Measurements from ENCODE around the gene ZWILCH.

GRCh38 chr15:66168907-66169541 lies 84.5 kb downstream of the MEGF11 start:
- PRO-cap, result no peak

DNA sequence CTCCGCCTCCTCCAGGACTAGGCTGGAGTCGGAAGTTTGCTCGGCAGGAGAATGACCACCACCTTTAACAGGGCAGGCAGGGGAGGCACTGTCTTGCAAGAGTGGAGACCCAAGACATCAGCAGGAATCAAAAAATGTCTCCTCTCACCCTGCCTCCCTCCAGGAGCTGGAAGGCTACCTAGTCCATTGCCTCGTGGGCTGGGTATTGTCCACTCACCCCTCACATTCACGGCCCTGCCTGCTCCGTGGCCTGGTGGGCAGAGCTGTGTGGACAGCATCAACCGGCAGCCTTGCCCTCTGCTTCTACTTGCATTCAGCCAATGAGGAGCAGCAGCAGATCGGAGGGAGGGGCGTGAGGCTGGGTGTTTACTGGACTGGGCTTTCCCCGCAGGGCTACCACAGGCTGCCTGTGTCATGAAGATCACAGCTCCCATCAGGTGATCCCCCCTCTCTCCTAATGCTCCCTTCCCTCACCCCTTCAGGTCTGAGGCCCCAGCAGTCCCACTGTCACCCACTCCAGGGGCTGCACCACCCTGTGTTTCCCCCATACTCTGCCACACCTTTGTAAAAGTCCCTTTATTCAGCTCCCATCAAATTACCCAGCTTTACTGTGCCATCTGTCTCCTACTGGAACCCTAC lies 81.3 kb downstream of the MEGF11 start:
- PRO-cap, result no peak

GRCh38 chr15:66475951-66476809 lies 21.4 kb downstream of the SNAPC5 start:
- PRO-cap, result no peak

GRCh38 chr15:66504986-66505823 lies at the start of gene ZWILCH:
Gene ZWILCH, plus strand, starts transcription at chr15:66505326.
- PRO-cap, result bidirectional peak, plus-strand start at chr15:66505131, minus-strand start at chr15:66504847; bidirectional peak, plus-strand start at chr15:66505328, minus-strand start at chr15:66505200

DNA sequence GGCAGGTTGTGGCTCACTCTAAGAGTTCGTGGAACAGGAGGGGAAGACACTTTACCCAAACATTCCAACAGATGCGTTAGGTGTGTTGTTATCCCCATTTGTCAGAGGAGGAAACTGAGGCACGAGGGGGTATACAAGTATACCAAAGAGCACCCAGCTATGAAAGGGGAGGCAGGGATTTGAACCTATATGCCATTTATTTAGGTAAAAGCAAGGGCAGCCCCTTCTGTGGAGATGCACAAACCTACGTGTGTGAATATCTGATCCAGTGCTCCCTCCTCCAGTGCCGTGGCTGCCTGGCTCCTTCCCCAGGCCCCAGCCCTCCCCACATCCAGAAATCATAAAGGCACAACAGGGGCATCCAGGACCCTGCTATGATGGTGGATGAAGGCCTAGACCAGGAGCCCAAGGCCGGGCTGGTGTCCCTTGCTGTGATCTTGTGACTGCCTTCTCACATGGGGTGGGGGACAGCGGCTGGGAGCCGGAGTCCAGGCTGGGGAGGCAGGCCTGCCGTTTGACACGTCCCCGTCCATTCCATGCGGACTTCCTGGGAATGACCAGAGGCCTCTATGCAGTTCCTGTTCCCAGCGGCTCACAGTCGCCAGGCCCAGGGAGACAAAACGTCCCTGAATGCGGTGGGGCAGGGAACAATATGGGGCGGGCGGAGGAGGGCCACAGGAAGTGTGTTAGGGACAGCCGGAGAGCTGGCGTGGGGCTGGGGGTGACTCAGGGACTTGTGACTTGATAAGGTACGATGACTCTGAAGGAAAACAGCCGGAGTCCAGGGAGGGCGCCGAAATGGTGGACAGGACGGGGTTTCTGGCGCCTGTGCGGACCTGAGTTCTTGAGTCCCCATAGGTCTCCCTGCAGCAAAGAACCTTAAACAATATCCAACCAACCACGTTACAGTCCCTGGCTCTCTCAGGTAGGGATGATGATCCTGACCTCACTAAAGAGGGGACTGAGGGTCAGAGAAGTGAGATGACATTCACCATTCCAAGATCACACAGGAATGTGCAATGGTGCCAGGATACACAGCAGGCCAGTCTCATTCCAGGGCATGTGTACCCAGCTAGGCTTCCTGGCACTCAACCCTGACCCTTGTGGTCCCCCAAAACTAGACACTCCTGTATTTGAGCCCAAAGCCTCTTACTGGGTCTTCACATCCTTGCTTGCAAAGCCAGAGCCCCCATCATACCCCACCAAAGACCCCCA lies 40.6 kb upstream of the SMAD6 start:
- PRO-cap, result bidirectional peak, plus-strand start at position 773 of the sequence, minus-strand start at position 450 of the sequence

GRCh38 chr15:66706287-66706896 lies 4.4 kb downstream of the SMAD6 start:
- PRO-cap, result no peak

DNA sequence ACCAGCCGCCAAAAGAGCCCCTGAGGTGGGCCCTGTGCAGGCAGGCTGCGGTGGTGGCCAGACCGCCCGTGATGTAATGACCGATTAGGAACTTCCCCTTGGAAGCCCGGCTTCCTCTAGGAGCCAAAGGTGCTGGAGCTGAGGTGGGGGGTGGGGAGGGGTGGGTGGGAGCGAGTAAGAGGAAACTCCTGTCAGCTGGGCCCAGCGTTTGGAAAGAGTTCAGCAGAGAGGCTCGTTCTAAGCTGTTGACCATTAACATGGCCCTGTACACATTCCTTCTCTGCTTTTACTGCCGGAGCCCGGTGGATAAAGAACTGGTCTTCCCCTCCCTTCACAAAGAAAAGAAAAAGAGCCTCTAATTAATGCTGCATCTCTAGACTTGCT lies 71.0 kb downstream of the SMAD6 start:
- PRO-cap, result no peak

DNA sequence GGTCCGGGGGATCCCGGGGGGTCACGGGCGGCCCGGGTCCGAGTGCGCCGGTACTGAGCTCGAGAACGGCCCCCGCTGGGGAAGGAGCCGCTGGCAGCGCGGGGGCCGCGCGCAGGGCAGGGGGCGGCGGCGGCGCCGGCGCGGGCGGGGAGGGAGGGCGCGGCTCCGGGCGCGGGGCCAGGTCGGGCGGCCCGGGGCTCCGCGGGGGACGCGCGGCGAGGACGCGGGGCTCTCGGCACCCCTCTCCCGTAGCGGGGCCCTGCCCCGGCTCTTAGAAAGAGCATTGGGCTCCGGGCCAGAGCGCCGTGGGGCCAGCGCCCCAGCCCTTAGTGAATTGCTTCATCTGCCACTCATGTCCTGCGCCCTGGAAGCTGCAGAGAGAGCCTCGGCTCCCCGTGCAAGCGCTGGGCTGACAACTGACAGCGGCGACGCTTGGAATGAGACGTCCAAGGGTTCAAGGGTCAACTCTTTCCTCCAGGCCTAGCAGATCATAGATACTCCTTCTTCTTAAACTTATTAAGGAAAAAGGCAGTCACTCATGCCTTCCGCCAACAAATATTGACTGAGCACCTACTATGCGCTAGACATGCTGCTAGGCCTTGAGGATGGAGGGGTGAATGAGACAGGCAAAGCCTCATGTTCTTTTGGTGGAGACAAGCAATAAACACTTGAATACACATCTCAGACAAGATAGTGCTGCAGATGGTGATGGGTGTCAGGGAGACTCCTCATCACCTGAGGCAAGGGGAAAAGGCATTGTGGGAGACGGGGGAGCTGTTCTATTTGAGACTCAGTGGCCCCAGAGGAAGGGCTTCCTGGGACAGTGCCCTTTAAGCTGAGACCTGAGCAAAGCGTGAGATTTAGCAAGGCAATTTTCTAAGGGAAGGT lies 140.9 kb downstream of the SMAD6 start:
- PRO-cap, result unidirectional peak, minus-strand start at position 273 of the sequence

DNA sequence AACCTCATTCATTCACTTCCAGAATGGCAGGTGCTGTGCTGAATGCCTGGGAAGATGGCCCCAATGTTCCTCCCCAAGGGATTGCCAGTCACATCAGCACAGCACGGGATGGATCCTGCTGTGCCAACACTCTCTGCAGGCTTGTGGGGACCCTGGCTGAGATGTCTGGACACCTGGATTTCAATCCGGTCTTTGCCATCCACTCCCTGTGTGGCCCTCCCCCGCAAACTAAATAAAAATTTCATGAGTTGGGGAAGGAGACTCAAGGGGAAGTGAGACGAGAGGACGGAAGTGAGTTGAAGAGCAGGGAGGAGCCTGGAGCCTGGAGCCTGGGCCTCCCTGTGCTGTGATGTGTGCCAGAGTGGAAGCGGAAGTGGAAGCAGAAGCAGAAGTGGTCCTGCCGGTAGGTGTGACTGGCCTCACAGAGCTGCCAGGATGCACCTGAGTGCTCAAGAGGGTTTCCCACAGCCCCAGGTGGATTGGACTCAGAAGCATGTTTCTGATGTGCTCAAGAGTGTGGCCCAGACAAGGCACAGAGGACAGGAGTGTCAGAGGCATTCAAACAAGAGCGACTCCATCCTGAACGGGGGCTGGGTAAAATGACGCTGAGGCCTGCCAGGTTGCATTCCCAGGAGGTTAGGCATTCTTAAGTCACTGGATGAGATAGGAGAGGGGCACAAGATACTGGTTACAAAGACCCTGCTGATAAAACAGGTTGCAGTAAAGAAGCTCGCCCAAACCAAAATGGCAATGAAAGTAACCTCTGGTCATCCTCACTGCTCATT lies 164.1 kb downstream of the SMAD6 start:
- PRO-cap, result bidirectional peak, plus-strand start at position 275 of the sequence, minus-strand start at position 230 of the sequence

DNA sequence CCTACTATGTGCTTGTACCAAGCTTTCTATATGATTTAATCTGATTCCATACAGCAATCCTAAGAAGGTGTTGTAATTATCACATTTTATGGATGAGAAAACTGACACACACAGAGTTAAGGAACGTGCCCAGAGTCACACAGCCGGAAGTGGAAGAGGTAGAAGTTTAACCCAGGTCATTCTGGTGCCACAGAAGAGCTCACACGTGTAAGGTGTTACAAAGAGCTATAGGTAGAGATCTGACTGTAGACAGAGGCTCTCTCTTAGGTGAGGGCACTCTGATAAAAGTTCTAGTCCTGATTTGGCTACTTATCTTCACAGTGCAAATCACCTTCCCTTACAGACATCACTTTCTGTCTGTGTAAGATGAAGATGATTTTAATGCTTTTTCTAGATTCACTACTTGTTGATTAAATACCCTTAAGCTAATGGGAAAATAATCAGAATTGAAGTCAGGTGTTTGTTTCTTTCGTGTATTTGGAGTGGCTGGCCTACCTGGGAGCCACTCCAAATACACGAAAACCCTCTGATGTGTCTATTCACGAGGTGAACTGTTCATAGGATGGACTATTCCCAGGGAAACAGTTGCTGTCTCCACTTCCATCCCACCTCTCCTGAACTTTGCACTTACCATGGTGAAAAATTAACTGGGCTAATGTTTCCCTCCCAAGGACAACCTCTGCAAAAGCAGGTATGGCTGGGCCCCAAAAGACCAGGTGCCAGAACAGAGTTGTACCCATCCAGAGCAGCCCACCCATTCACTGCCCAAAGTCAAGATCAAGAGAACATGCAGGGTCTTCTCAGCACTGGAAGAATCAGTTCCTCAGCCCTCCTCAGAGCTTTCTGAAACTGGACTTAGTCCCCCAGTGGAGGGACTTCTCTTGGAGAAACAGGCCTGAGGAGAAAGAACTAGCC lies 3.1 kb upstream of the SMAD3 start:
- PRO-cap, result no peak

- PRO-cap, result no peak
Observed at GRCh38 chr15:67068031-67068669, 2.7 kb downstream of the SMAD3 start.

DNA sequence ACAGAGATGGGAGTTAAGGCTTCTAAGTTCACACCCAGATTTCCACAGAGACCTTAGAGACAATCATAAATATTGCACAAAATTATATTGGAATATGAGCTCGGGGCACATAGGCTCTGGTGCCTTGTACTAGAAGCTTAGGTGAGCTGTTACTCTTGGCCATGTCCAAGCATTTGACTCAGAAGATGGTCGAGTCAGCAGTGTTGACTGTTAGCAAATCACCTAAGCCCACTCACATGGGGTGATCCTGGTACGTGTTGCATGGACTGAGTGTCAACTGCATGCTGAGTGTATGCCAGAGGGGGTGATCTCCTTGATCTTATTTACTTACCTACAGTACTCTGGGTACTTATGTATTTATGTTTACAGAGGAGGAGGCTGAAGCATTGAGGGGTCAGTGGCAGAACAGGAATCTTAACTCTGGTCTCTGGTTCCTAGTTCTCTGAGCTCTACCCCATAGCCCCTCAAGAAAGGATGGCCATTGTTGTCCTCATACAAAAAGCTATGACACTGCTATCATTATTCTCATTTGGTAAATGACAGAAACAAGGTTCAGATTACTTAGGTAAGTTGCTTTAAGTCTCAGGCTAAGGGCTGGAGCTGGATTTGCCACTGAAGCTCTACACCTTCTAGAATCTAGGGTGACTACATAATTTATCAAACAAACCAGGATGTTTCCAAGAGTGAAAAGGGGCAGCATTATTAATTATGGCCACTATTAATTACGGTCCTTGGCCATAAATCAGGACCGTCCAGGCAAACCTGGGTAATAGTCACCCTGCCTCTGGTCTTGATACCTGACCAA lies 14.1 kb downstream of the SMAD3 start:
- PRO-cap, result no peak

DNA sequence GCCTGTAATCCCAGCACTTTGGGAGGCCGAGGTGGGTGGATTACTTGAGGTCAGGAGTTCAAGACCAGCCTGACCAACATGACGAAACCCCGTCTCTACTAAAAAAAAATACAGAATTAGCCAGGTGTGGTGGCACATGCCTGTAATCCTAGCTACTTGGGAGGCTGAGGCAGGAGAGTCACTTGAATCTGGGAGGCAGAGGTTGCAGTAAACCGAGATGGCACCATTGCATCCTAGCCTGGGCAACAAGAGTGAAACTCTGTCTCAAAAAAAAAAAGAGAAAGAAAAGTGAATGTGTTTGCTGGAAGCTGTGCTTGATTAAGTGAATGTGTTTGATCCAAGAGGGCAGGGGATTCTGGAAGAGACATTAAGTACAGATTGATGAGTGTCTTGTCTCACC lies 74.5 kb downstream of the SMAD3 start:
- PRO-cap, result no peak

DNA sequence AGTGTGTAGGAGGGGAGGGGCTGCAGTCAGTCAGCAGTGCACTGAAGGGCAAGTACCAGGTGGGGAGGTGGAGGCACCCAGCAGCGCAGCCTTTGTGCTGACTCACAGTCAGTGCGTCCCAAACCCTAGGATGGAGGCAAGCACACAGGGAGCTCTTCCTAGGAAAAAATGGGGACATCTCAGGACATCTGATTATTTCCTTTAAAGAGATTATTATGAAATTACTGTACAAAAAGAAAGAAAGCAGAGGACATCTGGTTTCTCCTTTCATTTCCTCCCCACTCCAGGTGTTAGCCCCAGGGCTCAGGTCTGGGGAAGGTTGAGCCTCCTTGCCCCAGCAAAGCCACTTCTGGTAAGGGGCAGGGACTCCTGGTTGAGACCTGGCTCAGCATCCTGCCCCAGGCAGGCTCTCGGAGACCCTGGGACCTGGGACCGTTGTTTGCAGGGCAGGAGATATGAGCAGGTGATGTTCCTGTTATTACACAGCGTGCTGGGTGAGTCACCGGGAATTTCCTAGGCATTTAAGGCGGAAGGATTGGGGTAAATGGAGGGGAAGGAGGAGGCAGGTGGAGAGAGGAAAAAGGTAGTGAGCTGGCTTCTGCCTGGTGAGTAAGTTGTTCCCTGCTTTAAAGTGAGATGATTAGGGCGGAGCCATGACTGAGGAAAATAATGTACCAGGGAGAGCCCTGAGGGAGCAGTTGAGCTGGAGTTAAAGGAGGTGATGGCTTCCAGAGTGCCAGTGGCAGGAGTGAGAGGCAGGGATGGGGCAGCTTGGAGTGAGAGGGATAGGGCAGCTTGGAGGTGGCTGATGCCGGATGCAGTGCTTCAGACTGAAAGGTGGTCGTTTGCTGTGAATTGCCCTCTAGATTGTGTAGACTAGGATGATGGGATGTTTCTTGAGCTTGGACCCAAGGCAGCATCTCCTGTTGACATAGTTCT lies 79.6 kb downstream of the AAGAB start:
- PRO-cap, result no peak

- PRO-cap, result no peak
Observed at GRCh38 chr15:67185636-67186851, 68.4 kb downstream of the AAGAB start.

DNA sequence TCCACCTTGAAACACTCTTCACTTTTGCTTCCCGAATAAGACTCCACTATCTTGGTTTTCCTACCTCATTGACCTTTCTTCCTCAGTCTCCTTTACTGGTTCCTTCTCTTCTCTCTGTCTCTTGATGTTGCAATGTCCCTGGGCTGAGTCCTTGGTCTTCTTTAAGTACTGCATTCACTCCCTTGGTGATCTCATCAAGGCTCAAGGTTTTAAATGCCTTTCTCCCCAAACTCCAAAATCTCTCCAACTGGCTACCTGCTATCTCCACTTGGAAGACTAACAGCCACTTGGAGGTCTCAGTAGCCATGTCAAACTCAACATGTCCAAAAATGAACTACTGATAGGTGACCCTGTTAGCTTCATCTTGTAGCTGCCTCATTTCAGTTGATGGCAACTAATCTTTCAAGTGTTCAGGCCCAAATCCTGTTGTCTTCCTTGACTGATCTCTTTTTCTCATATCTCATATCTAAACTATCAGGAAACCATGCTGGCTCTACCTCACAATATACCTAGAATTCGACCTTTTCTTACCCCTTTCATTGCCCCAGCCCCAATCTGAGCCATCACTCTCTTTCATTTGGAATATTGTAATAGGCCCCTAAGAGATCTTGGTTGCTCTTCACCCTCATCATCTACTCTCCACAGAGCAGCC lies 31.3 kb downstream of the AAGAB start:
- PRO-cap, result no peak

- PRO-cap, result no peak
Observed at GRCh38 chr15:67542327-67542501, 289 bp upstream of the MAP2K5 start.

DNA sequence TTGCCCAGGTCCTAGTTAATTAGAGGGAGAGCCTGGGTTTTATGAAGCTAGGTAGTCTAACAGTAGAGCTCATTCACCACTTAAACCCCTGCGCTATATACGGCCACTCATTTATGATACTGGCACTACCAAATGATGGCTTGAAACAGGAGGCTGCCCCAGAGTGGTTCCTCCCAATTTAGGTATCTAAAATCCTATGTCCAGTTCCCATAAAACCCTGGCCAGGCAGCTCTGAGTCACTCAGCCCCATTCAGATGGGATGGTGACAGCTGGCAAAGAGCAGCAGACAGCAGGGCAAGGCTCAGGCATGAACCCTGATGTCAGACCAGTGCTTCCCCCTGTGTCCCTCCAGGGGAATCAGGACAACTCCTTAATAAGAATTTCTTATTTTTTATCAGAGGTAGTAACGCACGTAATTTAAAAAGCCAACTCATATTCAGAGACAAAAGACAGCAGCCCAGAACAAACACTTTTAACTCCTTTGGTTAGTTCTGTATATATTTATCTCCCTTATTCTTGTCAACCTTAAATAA lies 91.7 kb downstream of the SKOR1 start:
- PRO-cap, result no peak

DNA sequence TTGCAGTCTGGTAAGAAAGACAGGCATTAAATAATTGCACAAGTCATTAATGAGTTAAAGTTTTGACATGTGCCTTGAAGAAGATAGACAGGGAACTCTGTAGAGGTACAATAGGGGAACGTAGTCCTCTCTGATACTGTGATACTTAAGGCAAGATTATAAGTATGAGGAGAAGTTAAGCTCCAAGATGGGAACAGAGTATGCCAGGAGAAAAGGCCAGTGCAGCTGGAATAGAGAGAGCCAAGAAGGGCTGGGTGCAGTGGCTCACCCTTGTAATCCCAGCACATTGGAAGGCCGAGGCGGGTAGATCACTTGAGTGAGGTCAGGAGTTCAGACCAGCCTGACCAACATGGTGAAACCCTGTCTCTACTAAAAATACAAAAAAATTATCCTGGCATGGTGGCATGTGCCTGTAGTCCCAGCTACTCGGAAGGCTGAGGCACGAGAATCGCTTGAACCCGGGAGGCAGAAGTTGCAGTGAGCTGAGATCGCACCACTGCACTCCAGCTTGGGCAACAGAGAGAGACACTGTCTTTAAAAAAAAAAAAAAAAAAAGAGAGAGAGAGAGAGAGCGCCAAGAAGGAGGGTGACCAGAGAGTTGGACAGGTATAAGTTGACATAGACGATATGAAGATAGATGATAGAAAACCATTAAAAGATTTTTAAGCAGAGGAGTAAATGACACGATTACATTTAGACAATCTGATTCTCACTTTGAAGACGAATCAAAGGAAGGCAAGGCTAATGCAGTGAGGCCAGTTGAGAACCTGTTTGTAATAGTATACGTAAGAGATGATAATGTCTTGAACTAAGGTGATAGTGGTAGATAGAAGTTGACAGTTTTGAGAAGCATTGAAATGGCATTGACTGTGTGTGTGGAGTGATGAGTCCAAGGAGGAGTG lies 48.7 kb downstream of the CALML4 start:
- PRO-cap, result no peak

DNA sequence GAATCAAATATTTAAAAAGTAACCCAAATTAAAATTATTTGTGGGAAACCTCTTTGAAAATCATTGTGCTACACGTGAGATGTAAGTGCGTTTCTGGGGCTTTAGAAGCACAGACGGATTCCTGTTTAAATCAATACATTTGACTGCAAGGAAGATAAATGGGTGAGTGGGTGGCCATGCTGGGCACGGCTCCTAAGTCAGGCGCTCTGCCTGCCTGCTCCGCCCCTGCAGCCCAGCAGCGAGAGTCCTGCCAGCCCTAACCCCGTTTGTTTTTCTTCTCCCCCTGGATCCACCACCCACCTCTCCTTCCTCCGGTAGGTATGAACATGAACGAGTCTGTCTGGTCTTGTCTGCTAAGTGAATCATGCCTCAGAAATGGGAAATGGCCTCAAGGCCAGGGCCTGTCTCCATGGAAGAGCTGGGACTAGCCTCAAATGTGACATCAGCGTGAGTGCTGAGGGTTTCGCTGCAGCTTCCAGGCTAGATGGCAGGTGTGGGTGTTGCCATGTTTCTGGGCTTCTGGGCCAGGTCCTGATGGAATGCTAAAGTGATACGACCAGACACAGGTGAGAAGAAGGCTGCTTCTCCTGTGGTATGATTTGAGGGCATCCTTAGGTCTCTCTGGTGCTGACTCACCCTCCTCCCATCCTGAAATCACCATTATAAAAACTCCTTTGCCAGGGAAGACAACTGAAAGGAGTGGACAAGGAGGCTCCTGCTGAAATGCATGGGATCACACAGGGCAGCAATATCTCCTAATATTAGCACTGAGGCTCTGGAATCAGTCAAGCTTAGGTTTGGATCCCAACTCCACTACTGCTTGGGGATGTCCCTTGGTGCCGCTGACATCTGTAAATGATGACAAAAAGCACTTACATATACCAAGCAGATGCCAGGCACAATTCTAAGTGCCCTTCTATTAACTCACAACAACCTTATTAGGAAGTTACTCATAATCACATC lies 5.5 kb upstream of the FEM1B start:
- PRO-cap, result no peak